Measurements from ENCODE around the genes WNT11, CAPN5 and OMP.

GRCh38 chr11:75812894-75813531, 2.0 kb upstream of the UVRAG start:
- PRO-cap, 3 experiments: no peak in any of the 3 experiments
- RAMPAGE, long total RNA: no peak

- PRO-cap, 3 experiments: no peak in any of the 3 experiments
- RAMPAGE, long total RNA: no peak
Measured at GRCh38 chr11:75911471-75911781, 96.4 kb downstream of the UVRAG start.

GRCh38 chr11:75925707-75926278, 110.8 kb downstream of the UVRAG start:
- PRO-cap, 3 experiments: no peak in any of the 3 experiments
- RAMPAGE, long total RNA: no peak

DNA sequence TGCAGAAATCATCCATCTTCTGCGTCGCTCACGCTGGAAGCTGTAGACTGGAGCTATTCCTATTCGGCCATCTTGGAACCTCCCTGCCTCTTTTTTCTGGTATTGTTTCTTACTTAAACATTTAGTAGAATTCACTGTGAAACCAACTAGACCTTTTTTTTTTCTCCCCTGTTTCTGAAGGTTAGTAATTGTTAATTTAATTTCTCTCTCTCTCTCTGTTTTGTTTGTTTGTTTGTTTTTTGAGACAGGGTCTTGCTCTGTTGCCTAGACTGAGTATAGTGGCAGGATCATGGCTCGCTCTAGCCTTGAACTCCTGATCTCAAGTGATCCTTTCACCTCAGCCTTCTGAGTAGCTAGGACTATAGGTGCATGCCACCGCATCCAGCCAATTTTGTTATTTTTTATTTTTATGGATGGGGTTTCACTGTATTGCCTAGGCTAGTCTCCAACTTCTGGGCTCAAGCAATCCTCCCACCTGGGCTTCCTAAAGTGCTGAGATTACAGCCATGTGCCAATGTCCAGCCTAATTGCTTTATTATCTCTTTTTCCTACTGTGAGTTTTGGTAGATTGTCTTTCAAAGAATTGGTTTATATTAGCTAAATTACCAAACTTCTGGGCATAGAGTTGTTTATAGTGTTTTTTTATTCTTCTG, 165.1 kb downstream of the UVRAG start:
- PRO-cap, 3 experiments: no peak in any of the 3 experiments
- RAMPAGE, long total RNA: no peak

DNA sequence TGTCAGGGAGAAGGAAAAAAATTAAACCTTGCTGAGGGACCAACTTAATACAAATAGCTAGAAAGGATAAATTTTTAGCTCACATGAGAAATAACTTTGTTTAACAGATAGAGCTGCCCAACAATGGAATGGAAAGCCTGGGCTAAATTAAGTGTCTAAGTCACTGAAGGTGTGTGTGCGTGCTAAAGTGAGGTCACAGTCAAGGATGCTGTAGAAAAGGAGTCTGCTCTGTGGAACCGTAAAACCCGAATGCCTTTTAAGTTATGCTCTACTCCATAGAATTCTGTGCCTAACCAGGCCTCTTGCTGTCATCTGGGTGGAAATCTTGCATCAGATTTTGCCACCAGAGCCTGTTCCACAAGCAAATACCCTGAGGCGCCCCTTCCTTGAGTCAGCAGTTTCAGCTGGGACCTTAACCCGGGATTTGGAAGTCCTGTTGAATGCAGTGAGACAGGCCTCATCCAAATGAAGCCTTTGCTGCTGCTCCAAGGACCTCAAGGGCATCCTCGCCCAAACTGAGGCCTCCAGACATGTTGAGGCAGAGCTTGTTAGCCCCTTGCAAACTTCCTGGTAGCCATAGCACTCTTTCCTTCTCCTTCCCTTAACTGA, 109.8 kb downstream of the WNT11 start:
- PRO-cap, 3 experiments: no peak in any of the 3 experiments
- RAMPAGE, long total RNA: no peak

- PRO-cap, 3 experiments: no peak in any of the 3 experiments
- RAMPAGE, long total RNA: no peak
Measured at GRCh38 chr11:76185365-76185807, 20.9 kb downstream of the WNT11 start.

DNA sequence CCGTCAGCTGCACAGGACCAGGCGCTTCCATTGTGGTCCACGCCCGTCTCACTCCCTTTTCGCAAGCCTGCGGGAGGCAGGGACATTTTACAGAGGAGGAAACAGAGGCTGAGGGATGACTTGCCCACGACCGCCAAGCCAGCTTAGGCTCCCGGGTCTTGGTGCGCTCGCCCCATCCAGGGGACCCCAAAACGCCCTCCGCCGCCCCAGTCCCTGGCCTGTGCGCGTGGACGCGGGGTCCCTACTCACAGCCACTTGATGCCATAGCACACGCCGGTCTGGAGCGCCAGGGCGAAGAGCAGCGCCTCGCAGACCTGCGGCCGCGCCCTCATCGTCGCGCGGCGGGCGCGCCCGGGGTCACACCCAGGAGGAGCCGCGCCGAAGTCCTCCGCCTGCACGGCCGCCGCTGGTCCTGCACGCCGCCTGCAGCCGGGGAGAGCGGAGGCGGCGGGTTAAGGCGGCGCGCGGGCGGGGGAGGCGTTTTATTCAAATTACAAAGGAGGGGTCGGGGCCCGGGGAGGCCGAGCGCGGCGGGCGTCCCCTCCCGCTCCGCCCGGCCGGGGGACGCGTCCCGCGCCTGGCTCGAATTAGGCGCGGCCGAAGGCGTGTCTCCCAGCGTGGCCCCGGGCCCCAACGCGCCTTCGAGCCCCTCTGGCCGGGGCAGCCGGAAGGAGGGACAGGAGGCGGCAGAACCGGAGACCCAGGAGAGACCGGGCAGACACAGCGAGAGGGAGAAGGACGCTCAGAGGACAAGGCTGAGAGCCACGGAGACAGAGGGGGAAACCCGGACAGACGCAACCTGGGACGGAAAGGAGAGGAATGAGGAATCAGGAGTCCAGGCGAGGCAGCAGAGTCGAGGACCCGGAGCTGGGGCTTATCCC, at the start of gene WNT11:
Gene WNT11 (minus strand): TSS at position 427 of the 881 bp plus-strand sequence.
- PRO-cap, 3 experiments: no peak in any of the 3 experiments
- RAMPAGE, long total RNA: no peak

- PRO-cap, 3 experiments: no peak in any of the 3 experiments
- RAMPAGE, long total RNA: no peak
Measured at GRCh38 chr11:76207356-76208137, 1.2 kb upstream of the WNT11 start.

DNA sequence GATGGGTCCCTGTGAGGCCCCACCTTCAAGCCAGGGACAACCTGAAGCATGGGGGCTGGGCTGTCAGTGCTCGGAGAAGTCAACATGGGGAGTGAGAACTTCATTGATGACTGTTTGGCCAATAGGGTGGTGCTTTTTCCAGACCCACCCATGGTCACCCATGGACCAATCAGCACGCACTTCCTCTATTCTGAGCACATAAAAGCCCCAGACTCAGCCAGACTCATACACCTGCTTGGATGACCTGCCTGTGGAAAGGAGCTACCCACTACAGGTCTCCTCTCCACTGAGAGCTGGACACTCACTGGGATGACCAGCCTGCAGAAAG, 44.2 kb upstream of the WNT11 start:
- PRO-cap, 3 experiments: no peak in any of the 3 experiments
- RAMPAGE, long total RNA: no peak

- PRO-cap, 3 experiments: no peak in any of the 3 experiments
- RAMPAGE, long total RNA: no peak
Measured at GRCh38 chr11:76269034-76269841, 62.9 kb upstream of the WNT11 start.

- PRO-cap, 3 experiments: no peak in any of the 3 experiments
- RAMPAGE, long total RNA: no peak
Measured at GRCh38 chr11:76339199-76339754, 41.7 kb downstream of the THAP12 start.

DNA sequence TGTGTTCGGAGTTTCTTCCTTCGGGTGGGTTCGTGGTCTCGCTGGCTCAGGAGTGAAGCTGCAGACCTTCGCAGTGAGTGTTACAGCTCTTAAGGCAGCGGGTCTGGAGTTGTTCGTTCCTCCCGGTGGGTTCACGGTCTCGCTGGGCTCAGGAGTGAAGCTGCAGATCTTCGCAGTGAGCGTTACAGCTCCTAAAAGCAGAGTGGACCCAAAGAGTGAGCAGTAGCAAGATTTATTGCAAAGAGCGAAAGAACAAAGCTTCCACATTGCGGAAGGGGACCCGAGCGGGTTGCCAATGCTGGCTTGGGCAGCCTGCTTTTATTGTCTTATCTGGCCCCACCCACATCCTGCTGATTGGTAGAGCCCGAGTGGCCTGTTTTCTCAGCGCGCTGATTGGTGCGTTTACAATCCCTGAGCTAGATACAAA, 62.5 kb downstream of the LRRC32 start:
- PRO-cap, 3 experiments: no peak in any of the 3 experiments
- RAMPAGE, long total RNA: no peak

GRCh38 chr11:76669734-76670520, 620 bp downstream of the LRRC32 start:
- PRO-cap, 3 experiments: peak in 1 of 3 experiments; most common plus-strand start chr11:76670010 (in 1); most common minus-strand start chr11:76669958 (in 1)
- RAMPAGE, long total RNA: no peak

DNA sequence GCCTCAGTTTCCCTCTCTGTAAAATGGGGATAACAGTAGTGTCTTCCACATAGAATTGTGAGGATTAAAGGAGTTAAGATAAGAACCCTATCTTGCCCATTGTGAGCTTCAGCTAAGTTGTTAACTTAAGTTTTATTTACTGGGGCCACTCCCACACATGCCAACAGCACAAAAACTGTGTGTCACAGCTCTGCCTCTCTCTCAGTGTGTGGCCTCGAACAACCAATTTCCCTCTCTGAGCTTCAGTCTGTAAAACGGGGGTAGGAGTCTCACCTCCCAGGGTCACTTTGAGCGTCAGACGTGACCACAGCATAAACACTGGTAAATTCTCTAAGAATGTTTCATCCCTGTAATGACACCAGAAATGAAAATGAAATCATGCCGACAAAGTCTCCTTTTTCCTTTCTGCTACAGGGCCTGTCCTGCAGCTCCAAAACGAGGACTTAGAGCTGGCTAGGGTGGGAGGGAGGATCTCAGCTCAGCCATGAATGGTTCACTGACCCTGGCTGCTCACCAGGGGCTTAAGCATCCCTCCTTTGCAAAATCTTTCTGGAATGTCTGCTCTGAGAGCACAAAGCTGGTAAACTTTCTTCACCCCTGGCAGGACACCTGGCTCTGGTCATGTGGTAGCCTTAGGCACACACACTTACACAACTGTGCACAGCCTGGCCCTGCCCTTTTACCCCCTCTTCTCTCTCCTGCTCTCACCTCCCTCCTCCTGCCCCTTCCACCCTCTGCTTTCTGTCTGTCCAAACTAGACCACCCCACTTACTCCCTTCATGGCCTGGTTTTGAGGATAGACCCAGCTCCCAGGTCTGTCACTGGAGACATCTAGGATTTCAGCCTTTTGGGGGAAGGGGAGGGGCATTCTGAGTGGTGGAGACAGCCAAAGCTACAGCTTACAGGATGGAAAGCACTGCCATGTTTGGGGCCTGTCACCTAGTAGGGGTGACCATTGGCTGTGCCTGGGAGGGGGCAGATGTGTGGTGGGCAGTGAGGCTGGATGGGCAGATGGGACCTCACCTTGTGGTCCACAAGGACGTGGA, 12.3 kb upstream of the TSKU start:
- PRO-cap, 3 experiments: no peak in any of the 3 experiments
- RAMPAGE, long total RNA: no peak

DNA sequence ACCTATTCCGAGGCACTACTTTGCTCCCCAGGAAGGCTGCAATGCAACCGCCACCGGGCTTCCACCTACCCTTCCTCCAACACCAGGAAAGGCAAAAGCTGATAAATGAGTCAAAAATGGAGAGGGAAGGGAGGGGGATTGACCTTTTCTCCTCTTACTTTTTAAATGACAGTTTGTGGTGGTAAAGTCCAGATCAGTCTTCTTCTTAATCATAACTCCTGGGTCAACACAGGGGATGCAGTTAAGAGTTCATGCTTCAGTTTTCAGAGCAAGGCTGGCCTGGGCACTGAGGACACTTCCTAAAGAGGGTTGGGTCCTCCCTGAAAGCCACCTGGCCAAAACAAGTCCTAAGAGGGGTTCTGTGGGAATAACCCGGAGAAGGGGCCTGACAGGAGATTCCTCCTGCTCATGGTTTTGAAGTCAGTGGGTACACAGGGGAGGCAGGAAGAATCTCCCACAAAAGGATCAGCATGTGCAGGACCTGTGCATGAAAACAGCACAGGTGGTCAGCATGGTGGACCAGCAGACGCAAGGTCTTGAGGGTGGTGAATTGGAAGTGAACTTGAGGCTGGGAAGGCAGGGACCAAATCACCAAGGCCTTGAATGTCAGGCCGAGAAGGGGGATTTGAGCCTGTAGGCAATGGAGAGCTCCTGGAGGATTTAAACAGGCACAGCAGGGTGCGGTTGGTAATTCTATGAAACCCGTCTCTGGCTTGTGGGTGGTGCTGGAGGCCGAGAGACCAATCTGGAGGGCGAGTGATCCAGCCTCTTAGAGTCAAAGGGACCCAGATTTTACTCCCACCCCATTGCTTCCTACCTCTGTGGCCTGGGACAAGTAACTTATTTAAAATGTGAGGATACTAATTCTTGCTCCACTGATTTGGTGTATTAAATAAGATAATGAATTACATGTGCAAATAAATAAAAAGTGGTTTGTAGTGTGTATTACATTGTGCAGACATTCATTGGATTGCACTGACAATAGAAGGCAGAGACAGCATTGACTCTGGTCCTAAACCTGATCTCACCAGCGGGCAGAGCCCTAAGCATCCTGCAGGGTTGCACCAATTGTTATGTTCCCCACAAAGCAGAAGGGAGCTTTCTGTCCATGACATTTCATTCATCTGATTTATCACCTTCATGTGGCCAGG, 2.3 kb downstream of the TSKU start:
- PRO-cap, 3 experiments: no peak in any of the 3 experiments
- RAMPAGE, long total RNA: no peak

DNA sequence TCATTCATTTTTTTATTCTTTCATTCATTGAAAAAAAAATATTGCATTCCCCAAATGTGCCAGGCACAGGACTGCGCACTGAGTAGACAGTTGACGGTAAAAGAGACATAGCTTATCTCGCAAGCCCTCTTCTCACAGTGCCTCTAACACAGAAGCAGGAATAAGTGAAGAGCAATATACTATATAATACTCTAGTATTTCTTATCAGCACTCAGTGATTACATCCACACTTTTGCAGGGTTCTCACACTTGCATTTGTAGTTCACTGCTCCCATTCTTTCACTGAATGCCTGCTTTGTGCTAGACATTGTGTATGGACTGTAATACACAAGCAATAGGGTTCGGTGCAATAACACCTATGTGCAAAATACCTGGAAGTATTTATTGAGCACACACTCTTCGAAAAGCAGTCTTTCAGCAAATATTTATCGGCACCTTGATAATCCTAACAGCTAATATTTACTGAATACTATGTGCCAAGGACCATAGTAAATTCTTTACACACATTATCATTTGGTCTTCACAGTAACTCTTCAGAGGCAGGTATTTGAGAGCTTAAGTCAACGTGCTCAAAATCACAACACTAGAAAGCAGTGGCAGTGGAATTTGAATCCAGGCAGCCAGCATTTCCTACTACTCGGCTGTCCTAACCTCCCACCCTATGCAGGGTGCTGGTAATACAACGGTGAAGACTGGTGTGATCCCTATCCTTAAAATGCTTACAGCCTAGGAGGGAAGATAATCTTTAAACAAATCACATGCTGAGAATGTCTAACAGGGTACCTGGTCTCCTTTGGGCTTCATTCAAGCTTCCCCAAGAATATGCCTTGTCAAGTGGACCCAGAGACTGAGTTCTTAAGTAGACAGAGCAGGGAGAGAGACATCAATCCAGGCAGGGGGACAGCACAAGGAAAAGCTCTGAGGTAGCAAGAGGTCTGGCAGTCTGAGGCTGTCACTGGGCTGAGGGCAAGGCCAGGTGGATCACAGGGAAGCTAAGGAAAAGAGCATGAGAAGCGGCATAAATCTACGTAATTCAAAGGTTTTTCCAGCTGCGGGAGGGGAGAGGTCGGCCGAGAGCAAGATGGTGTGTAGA, 2.3 kb downstream of the B3GNT6 start:
- PRO-cap, 3 experiments: no peak in any of the 3 experiments
- RAMPAGE, long total RNA: no peak

- PRO-cap, 3 experiments: peak in 3 of 3 experiments; most common plus-strand start chr11:77066971 (in 2); most common minus-strand start chr11:77066783 (in 2)
- RAMPAGE, long total RNA: no peak
Measured at GRCh38 chr11:77066159-77067173, at the start of gene CAPN5. CAPN5 (plus strand) TSS chr11:77066971.

GRCh38 chr11:77071940-77072751, 5.4 kb downstream of the CAPN5 start:
- PRO-cap, 3 experiments: no peak in any of the 3 experiments
- RAMPAGE, long total RNA: no peak

- PRO-cap, 3 experiments: no peak in any of the 3 experiments
- RAMPAGE, long total RNA: no peak
Measured at GRCh38 chr11:77102394-77103237, at the start of gene OMP. OMP (plus strand) TSS chr11:77102840.

DNA sequence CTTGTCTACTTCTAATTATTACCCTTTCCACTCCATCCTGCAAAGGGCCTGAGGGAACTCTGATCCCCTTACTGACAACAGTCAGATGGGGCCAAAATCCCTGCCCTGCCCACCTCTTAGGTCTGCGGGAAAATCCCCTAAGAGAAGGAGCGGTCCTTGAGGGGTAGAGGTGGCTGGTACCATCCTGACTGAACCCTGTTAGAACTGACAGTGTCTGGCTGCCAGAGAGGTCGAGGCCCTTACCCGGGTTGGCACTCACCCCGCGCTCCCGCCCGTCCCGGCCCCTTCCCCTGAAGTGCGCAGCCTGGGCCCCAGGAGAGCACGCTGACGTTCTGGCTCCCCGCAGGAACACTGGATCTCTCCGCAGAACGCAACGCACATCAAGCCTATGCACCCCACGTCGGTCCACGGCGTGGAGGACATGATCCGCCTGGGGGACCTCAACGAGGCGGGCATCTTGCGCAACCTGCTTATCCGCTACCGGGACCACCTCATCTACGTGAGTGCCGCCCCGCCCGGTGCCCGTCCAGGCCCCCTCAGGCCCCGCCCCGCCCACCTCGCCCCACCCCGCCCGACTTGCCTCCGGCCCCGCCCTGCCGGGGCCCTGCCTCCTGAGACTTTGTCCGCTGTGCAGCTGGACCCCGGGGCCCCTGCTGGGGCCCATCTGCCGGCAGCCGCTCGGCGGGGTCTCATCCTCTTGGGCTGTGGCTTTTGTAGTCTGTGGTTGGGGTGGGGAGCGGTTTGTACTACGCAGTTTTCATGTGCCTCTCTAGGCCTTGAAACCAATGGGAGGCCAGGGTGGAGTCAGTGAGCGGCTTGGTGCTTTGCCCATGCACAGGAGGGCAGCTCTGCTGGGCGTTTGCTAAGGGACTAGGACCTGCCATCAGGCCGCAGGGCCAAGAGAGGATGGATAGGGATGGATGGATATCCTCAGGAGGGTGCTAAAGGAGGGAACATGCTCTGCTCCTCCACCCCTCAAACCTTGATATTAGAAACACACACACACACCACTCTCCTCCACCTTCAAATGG, 19.7 kb downstream of the MYO7A start:
- PRO-cap, 3 experiments: no peak in any of the 3 experiments
- RAMPAGE, long total RNA: no peak

Data from cerebellum (tissue), 5 donors.